Ileum (tissue), 1 donor: ENCODE data around the gene SLC38A1.

- PRO-cap = no peak
Measured at GRCh38 chr12:46217923-46218433, 50.9 kb downstream of the SLC38A1 start.

DNA sequence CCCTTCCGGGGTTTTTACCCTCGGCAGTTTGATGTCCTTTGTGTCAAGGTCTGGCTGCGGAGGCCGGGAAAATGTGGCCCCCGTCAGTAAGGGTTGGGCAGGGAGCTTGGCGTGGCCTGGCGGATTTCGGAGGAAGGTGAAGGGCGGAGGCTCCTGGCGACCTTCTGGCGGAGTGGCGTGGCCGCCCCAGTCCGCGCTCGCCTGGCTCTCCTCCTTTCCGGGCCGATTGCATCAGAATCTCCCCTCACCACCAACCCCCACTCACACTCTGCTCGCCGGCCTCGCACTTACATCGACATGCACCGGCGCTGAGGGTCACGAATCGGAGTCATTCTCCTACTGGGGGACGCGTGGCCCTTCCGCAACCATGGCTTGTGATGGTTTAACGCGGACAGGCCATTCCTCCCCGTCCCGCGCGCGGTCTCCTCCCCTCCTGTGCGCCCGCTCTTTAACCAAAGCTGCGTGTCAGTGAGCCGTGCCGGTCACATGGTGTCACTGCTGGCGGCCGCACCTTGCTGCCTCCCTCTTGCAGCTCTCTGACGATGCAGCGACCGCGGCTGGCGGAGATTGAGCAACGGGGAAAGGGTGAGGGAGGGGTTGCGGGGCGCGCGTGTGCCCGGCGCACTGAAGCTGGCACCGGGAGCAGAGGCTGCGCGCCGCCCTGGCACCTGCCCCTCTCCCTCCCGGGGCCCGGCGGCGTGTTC, at the start of gene SLC38A1:
TSS of gene SLC38A1 (minus strand) at position 470 of the 704 bp plus-strand sequence.
- PRO-cap = bidirectional peak, plus-strand start at position 627 of the sequence, minus-strand start at position 538 of the sequence

DNA sequence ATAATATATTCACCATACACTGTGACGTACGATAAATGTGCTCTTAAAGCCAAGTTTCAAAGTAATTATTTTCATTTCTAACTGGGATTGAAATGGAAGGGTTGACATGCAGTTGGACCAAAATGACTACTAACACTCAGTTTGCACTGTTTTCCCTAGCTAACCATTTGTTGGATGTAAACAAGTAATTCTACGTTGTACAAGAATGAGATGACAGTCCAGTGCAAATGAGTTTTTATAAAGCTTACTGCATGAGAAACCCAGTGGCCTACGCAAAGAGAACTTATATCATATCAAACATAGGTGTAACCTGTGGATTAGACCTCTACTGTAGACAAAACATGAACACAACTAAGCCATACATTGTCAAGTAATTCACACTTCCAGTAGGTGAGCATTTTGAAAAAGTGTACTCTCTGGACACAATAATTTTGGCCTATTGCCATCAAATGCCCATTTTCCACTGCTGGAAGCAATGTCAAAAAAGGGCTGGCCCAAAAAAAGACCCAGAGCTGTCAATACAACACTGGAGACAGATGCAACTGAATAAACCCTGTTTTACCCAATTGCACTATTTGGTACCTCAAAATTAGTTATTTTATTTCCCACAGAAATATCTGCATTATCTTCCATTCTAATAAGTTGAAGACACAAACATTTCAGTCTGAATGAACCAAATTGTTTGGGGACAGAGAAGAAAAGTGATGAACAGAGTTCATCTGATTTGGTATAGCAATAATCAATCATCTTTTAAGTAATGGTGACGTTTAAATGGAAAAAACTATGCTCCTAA, 12.7 kb downstream of the SLC38A2 start:
- PRO-cap = no peak

- PRO-cap = no peak
Measured at GRCh38 chr12:46367259-46367675, 5.3 kb downstream of the SLC38A2 start.

- PRO-cap = no peak
Measured at GRCh38 chr12:46554755-46555201, 182.2 kb upstream of the SLC38A2 start.

GRCh38 chr12:46617355-46617574, 208.5 kb downstream of the SLC38A4 start:
- PRO-cap = no peak

DNA sequence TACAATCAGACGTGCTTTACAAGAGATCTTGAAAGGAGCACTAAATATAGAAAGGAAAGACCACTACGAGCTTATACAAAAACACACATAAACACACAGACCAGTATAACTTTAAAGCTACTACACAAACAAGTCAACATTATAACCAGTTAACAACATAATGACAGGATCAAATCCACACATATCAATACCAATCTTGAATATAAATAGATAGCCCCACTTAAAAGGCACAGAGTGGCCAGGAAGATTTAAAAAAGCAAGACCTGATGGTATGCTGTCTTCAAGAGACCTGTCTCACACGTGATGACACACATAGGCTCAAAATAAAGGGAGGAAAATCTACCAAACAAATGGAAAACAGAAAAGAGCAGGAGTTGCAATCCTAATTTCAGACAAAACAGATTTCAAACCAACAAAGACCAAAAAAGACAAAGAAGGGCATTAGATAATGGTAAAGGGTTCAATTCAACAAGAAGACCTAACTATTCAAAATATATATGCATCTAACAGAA, 185.7 kb downstream of the SLC38A4 start:
- PRO-cap = no peak

DNA sequence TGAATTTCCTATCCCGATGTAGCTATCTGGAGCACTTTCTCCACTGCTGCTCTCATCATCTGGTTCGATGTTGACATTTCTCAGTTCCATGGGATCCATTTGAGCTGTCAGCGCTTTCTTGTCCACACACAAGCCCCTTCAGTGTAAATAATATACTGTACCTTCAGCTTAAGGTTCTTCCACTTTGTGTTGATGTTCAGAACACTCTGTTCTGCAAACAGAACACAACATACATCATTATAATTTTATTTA, 32.9 kb downstream of the SLC38A4 start:
- PRO-cap = no peak

GRCh38 chr12:46832093-46832682, 6.4 kb upstream of the SLC38A4 start:
- PRO-cap = no peak

DNA sequence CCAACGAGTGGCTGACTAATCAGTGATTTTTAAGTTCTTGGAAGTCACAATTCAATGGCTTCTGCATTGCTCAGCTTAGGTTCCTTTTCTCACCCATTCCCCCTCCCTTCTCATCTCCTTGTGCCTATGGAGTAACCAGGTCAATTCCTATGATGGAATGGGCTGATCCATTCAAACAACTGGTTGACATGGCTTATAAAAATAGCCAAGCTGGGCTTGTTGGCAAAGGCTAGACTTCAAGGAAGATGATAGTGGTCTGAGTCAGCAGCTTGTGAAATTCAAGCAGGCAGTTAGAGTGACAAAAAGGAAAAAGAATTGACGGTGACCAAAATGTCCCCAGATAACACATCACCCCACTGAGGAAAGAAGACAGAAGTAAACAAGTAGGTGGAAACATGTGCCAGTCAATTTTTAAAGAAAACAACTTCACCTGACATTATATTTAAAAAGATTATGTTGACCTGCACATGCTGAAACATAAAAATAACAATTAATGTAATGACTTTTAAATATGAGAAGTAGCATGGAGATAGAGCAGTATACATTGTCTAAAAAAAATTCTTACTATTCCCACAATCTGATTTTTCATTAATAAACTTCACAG, 119.8 kb upstream of the PCED1B start:
- PRO-cap = no peak

- PRO-cap = no peak
Measured at GRCh38 chr12:46964175-46964451, 115.3 kb upstream of the PCED1B start.

- PRO-cap = no peak
Measured at GRCh38 chr12:47068046-47068433, 11.4 kb upstream of the PCED1B start.

- PRO-cap = no peak
Measured at GRCh38 chr12:47081124-47081644, 1.4 kb upstream of the AMIGO2 start.

DNA sequence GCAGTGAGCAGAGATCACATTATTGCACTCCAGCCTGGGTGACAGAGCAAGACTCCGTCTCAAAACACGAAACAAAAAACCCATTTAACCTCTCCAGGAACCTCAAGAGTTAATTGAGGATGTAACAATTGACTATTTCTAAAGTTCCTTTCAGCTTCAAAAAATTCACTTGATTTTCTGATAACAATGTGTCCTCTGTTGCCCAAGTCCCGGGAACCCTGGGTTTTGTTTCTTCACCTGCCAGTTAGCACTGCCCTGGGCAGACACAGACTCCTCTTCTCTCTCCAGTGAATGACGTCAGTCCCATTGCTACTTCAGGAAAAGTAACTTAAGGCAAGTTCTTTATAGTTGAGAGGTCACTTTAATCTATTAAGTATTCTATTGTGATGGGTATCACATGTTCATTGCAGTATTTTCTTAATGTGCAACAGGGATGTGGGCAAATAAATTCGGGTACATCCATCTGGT, 5.4 kb upstream of the AMIGO2 start:
- PRO-cap = no peak

DNA sequence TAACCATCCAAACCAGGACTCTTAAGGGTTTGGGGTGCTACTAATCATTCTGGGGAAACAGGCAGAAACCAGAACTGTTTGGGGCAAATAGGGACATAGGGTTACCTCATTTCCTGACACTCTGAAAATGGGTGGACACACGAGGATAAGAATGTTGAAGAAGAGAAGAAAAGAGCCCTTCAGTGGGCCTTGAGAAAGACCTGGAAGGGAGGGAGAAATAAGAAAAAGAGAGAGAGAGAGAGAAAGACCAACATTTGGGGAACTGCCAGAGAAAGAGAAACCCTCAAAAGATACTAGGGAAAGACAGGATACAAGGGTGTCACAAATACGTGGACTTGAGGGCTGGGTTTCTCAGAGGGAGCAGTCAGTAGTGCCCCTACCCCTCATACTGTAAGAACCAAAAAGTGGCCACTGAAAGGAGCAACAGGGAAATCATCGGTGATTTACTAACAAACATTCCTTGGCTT, 143.2 kb upstream of the AMIGO2 start:
- PRO-cap = no peak

DNA sequence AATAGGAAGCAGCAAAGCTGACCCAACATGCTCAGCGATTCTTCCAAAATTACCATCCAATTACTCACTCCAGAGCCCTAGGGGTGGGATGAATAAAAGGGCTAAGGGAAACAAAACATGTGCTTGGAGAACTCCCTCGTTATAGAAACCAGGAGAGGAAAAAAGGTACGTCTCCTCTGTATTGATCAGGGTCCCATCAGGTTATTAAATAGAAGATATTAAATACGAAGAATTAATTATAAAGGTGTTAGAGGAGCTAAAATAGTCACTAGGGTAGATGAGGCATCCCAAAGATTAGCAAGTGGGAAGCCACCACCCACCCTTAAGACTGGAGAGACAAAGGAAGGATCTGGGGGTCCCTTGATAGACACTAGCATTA, 188.0 kb upstream of the AMIGO2 start:
- PRO-cap = no peak

- PRO-cap = no peak
Measured at GRCh38 chr12:47377332-47378057, 297.7 kb upstream of the AMIGO2 start.

DNA sequence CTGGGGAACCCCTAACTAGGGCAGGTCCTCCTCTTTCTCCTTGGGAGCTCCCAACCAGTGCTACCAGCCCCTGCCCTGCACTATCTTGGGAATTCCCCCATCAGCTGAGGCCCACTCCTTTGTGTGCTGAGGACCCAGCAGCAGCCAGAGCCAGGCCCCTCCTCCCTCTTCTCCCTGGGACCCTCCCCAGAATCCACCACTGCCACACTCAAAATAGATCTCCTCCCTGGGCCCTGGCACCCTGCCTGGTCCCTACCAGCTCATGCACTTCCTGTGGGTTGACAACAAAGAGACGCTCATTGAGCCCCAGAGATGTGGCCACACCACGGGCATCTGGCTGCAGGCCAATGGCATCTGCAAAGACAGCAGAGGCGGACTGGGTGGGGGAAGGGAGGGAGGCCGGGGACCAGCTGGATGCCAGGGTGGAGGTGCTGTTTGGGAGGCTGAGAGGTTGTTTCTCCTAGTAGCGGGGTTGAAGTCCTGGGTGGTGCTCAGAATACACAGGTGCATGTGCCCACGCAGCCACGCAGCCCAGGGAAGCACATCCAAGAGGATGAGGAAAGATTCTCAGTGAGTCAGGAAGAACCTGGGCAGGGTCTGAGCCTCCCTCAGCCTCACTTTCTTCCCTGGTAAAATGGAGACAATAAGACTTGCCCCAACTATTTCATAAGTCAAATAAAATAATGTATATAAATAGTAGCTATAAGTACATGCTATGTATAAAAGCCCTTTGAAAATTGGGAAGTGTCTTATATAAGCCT, 16.1 kb upstream of the ENDOU start:
- PRO-cap = bidirectional peak, plus-strand start at position 570 of the sequence, minus-strand start at position 264 of the sequence

DNA sequence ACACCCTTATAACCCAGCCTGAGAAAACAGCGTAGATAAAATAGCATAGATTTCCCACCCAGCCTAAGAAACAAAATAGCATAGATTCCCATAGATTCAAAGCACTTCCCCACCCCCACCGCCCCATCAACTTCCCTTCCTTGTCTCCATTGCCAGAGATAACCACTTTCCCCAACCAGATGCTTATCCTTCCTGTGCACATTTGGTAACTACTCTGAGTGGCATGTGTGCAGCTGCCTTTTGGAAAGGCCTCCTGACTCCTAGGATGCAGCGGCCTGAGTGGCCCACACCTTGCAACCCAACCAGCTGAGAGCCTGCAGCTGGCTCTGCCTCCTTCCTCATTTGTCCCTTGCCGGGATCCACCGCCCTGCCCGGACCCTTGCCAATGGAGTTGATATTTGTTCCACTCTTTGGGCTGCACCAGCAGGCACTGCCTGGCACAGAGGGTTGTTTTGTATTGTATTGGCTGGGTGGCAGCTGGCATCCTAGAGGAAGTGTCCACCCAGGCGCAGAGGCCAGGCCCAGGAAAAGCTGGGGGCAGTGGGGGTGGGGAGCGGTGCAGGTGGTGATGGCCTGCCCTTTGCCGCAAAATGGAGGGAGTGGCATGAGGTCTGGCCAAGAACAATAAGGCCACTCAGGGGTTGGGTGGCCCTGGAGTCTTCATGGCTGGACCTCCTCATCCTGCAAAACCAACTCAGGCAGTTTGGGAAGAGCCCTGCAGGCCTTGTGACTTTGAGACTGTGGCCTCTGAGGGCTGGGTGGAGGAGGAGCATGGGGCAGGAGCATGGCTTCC, 4.9 kb downstream of the SLC48A1 start:
- PRO-cap = no peak

GRCh38 chr12:47799368-47800014, 20.2 kb downstream of the HDAC7 start:
- PRO-cap = no peak